ENCODE measurements around a stretch of chr5.

- PRO-cap, result no peak
These were observed 6.0 kb downstream of the PCDHGC5 start for GRCh38 chr5:141494618-141495537.

DNA sequence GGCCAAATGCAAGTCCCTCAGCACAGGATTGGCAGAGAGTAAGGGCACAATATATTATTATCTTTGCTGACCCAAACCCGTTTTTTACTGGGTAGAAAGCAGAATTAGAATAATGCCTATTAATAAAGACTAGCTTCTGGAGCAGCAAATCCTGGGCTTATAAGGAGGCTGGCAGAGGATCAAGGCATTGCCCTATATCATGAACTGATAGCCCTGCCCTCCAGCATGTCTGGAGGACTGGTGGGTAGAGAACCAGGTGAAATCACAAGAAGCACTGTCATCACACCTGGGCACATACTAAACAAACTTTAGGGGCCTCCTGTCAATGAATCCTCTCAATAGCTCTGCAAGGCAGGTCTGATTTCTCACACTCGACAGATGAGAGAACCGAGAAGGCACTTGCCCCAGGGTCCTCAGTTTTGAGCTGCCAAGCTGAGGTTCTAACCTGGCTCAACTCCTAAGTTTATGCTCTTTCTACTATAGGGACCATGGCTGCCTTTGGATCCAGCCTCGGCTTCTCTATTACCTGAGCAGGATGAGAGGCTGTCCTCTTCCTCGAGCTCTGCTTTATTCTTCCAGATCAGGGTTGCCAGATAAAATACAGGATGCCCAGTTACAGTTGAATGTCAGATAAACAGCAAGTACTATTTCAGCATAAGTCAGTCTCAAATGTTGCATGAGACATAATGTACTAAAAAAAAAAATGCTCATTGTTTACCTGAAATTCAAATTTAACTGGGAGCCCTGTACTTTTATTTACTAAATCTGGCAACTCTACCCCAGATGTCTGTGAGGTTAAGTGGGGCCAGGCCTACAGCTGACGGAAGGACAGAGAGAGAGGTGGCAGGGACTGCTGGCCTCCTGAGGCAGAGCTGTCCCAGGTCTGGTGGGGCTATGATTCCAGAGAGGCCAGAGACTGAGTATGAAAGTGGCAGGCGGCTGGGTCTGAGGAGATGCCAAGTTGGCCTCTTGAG, 18.0 kb downstream of the PCDHGC5 start:
- PRO-cap, result no peak

DNA sequence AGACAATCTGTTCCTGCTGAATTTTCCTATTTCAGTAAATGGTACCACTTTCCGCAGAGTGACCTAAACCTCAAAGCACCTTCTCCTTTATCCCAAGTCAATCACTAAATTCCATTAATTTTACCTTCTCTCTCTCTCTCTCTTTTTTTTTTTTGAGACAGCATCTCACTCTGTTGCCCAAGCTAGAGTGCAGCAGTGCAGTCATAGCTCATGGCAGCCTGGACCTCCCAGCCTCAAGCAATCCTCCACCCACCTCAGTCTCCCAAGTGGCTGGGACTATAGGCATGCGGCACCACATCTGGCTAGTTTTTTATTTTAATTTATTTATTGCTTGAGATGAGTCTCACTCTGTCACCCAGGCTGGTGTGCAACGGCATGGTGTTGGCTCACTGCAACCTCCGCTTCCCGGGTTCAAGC, 42.3 kb downstream of the PCDHGC5 start:
- PRO-cap, result no peak

DNA sequence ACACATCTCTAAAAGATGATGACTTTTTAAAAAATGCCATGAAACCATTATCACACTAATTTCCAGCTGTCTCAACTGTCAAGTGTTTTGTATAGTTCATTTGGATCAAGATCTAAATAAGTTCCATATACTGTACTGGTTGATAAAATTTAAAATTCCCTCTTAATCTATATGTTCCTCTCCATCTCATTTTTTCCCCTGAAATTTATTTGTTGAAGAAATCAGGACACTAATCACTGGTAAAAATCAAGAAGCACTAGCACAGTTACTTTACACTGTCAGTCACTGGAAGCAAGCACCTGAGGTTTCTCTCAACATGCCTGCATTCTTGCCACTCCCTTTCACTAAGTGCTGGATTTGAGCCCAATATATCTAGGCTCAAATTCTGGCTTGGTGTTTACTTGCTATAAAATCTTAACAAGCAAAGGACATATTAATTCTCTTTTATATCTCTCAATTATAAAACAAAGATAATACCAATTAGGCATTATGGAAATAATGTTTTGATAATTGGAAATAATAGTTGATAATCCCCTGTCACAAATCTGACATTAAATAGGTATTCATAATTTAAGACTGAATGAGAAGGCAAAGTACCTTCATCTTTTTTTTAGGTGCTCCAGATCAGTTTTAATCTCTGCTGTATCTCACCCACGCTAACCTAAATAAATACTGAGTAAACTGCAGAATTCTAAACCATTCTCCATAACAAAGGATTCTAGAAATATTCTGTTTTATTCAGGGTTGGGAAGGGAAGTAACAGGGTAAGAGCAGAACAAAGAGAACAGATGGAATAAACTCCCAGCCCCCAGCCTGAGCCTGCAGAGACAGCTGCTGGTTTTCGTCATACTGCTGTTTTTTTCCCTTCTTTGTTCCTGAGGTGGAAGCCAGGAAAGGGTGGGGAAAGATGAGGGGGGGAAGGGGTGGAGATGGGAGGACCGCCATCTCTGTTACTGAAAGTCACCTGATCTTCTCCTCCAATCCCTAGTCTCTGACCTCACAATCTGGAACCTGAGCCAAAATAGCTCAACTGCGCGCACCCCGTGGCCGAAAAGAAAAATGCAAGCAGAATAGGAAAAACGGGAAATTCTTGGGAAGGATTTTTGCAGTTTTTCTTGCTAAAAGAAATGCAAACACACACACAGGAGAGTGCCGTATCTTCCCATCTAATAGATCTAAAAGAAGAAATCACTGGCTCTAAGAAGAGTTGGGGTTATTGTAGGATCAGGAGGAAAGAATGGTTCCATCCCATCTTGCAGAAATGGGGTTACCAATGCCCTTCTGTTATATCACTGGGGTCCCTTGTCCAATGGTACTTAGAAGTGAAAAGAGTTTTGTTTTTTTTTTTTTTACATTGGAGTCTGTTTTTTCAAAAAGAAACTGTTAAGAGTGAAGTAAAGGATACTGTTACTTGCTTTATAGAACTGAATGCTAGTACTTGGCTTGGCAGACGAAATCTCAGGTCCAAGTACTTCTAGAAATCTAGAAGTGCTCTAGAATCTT, 58.2 kb downstream of the DIAPH1 start:
- PRO-cap, result unidirectional peak, minus-strand start at position 795 of the sequence; unidirectional peak, minus-strand start at position 877 of the sequence

DNA sequence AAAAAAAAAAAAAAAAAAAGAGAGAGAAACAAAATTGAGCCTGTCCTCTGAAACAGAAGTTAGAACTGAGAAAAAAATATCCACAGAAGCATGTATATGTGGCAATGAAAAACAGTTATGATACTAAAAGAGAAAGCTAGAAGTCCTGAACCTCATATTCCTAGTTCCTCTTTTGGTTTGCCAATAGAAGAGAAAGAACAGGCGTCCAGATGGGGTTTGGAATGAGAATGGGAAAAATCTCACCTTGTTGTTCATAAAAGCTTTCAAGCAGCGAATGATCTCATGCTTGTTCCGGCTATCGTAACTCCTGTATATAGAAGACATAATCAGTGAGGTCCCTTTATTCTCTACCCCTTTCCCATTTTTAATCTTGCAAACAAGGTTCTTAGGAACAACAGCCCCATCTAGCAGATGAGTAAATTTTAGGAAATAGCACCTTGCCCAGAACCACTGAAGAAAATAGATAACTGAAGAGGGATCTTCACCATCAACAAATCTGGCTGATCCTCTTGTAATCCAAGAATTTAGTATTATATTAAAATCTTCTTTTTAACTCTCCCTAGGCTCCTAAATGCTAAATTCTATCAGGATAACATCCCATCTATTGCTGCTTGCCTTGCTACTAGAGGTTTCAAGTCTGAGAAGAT, 36.6 kb downstream of the DIAPH1 start:
- PRO-cap, result no peak

- PRO-cap, result bidirectional peak, plus-strand start at chr5:141637456, minus-strand start at chr5:141637347; bidirectional peak, plus-strand start at chr5:141637622, minus-strand start at chr5:141637553
These were observed 565 bp downstream of the RELL2 start for GRCh38 chr5:141637119-141638004.

DNA sequence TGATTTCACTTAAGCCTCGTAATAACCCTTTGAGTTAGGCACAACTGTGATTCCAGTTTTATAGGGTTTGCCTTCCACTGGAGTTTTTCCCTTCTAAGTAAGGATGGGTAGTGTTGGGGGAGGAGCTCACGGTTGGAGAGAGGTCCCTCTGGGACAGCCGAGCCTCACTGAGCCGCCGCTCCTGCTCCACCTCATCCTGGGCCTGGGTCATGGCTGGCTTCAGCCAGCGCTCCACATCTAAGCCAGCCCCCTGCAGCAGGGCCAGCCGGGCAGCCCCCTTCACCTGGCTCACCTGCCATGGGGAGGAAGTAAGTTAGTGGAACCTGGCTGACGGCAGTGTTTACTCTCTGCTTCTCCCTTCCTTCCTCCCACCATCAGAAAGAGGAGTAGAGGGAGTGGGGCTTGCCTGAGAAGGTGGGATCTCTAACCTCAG, 5.6 kb downstream of the FCHSD1 start:
- PRO-cap, result no peak

DNA sequence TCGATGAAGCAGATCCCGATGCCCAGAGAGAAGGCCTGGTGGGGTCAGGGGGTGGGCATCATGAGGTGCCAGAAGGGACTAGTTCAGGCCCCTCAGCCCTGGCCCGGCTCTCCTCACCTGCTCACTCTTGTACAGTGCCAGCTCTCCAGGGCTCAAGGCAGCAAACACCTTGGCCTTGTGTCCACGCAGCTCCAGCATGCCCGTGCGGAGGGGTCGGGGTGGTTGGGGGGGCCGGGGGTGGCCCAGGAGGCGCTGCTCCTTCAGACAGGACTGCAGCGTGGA, 9.5 kb downstream of the ARAP3 start:
- PRO-cap, result no peak

- PRO-cap, result no peak
These were observed 24.4 kb downstream of the PCDH1 start for GRCh38 chr5:141853859-141854197.

- PRO-cap, result no peak
These were observed 11.1 kb downstream of the RNF14 start for GRCh38 chr5:141979877-141980573.

DNA sequence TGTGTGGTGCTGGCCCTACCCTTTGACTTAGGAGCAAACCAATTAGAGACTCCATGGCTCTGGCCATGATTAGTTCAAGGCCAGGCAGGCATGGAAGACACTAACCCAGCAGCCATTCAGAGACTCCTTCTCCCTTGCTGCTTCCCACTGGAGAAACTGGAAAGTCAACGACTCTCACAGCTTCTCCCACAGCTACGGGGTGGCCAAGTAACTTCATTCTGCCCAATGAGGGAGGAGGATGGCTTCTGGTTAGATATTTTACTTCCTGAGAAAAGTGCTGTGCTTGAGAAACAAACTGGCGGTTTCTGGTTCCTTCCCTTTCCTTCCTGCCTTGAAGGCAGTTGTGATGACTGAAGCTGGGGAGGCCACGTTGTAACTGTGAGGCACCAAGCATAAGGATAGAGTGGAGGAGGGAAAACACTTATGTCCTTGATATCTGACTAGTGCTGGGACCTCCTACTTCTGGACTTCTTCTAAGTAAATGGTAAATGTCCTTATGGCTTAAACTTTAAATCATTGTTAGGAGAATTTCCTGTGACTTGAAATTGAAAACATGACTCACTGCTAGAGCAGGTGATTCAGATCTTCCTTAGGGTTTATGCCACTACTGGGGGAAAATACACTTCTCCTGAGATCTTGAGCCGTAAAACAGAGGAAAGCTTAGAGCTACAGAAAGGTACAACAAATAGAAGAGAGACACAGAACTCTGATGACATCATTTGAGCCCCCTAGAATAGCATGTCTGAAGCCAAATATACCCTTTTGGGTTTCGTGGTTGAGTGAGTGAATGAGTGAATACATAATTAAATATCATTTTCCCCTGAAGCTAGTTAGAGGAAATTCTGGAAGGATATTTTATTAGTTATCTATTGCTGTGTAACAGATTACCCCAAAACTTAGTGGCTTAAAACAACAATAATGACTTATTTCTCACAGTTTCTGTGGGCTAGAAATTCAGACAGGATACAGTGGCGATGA, 3.2 kb upstream of the GNPDA1 start:
- PRO-cap, result no peak

- PRO-cap, result no peak
These were observed 33.3 kb upstream of the GNPDA1 start for GRCh38 chr5:142046008-142046715.

DNA sequence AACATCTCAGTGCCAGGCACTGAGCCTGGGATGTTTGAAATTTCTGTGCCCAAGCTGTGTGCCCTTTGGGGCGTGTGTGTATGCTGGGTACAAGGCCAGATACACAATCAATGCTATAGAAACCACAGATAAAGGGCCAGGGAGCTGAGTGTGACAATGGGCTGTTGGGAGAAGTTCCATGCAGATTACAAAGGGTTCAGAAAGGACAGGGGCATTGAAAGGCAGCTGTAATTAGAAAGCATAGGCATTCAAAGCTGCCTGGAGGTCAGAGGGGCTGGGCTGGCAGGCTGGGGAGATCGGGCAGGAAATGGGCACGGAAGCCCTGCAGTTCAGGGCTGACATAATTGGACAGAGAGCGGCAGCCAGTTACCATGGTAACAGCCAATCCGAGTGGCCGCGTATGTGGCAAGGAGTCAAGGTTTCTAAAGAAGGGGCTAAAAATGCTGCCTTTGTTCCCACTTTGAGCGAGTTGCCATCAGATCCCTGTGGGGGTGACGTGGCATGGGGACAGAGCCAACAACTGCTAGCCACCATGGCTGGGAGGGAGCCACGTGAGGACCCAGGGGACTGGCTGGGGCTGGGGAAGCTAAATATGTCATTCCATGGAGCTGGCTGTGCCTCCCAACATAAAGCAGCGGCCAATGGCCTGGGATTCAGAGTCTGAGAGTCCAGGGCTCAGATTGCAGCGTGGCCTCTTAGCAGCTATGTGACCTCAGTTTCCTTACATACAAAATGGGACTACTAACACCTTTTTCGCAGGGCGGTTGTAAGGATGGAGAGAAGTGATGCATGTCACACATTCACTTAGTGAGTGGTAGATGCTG, 44.7 kb upstream of the NDFIP1 start:
- PRO-cap, result no peak

GRCh38 chr5:142130134-142130405, 21.5 kb downstream of the NDFIP1 start:
- PRO-cap, result no peak

- PRO-cap, result no peak
These were observed 35.0 kb downstream of the NDFIP1 start for GRCh38 chr5:142143434-142144217.

GRCh38 chr5:142342106-142342915, 17.5 kb upstream of the SPRY4 start:
- PRO-cap, result no peak

GRCh38 chr5:142403553-142404567, 79.0 kb upstream of the SPRY4 start:
- PRO-cap, result bidirectional peak, plus-strand start at chr5:142403872, minus-strand start at chr5:142403731

DNA sequence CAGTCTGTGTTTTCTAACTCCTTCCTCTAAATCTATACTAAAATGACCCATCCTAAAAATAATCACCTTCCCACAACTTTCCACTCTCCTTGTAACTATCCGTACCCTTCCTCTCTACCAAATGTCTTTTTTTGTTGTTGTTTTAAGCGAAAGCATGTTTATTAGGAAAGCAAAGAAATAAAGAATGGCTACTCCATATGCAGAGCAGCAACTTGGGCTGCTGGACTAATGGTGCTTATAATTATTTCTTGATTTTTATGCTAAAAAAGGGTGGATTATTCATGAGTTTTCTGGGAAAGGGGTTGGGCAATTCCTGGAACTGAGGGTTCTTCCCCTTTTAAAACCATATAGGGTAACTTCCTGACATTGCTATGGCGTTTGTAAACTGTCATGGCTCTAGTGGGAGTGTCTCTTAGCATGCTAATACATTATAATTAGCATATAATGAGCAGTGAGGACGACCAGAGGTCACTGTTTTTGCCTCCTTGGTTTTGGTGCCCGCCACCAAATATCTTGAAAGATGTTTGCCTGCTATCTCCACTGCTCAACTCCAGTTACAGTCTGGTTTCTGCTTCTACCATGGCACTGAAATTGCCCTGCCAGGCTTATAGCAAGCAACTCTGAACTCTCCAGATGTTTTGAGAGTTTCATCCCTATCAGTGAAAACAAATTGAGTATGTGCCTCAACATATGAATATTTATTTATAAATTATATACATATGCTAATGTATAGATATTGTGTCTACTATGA, 121.9 kb upstream of the SPRY4 start:
- PRO-cap, result no peak

DNA sequence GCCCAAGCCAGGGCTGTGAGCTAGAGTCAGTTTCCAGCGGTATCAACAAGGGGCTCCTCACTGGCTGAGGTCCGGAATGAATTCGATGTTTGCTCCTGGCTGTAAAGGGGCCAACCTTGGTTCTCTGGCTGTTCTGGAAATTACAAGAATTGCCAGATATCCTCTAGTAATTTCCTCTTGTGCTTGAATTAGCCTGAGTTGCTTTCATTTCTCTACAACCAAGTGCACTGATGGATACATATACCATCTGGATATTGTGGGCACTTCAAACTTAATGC, 129.2 kb upstream of the SPRY4 start:
- PRO-cap, result no peak

- PRO-cap, result bidirectional peak, plus-strand start at chr5:142507754, minus-strand start at chr5:142507550
These were observed 178.3 kb downstream of the FGF1 start for GRCh38 chr5:142507262-142508264.